LUHMES (cell line): ENCODE data around the genes KLF9 and GDA.

DNA sequence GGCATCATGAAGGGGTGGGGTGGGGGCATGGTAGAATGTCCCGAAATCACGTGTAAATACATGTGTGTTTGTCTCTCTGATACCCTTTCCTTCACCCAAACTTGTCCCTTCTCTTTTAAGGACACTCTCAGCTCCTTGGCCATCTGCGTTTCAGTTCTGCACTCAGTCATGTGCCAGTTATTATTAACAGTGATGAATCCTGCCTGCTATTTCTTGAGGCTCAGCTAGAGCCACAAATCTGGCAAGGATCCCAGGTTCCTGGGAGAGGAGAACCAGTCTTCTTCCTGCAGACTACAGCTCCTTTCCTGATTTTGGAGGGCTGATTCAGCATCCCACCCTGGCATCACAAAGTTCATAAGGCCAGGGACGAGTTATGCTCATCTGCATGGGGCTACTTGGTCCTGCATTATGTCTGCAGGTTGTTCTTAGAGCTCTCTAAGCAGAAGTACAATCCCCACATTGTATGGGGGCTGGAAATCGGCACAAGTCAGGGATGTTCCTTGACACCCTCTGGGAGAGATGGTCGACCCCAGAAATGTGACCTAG lies 5.6 kb downstream of the MAMDC2 start:
- PRO-cap: no peak

DNA sequence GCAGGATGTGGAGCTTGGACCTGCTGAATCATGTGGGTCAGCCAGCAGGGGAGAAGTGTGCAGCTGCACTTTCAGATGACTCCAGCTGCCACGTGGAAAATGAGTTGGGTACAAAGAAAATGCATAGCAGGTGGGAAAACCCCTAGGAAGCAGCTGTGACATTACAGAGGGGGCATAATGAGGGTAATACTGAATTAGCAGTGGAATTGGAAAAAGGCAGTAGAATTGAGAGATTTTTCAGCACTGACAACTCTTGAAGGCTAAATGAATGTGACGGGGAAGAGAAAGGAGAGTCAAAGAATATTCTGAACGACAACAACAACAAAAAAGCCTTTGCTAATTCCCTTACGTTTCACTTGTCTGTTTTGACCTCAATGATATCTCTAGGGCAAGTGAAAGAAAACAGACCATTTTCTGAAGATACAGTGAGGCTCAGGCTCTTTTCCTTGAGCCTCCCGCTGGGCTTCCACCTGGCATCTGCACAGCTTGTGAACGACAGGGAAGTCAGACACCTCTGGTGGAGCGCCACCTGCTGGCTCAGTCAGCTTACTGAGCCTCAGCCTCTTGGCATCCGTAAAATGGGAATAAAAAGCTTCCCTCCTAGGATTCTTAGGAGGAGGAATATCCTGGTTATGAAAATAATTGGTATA lies 67.1 kb downstream of the MAMDC2 start:
- PRO-cap: no peak

- PRO-cap: no peak
These were observed 23.5 kb downstream of the SMC5 start for GRCh38 chr9:70282381-70282641.

- PRO-cap: no peak
These were observed 14.1 kb downstream of the KLF9 start for GRCh38 chr9:70400414-70400754.

GRCh38 chr9:70411649-70412711 lies 2.5 kb downstream of the KLF9 start:
- PRO-cap: unidirectional peak, plus-strand start at chr9:70412639

GRCh38 chr9:70414246-70414721 lies at the start of gene KLF9:
KLF9 (minus strand) TSS chr9:70414657.
- PRO-cap: bidirectional peak, plus-strand start at chr9:70414451, minus-strand start at chr9:70414314

- PRO-cap: no peak
These were observed 6.6 kb upstream of the KLF9 start for GRCh38 chr9:70421122-70421479.

DNA sequence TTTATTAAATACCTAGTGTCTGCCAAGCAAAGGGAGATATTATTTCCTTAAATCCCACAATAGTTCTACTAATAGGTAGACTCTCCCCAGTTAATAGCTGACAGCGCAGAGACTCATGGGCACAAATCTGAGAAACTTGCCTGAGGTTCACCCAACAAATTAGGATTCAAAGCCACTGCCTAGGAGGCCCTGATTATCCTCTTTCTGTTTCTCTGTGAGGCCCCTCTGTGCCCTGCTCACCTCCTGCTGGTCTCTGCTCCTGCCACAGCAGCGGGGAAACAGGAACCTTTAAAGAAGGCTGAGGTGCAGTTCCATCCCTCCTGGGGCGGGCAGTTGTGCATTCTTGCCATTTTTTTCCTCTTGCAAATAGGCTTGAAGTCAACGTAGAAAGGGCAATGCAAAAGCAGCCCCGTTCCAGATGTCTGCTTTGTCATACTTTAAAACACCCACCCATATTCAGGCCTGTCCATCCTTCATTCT lies 65.3 kb upstream of the KLF9 start:
- PRO-cap: no peak

- PRO-cap: no peak
These were observed 90.4 kb upstream of the KLF9 start for GRCh38 chr9:70504810-70505274.

GRCh38 chr9:70609498-70609870 lies 195.0 kb upstream of the KLF9 start:
- PRO-cap: no peak

- PRO-cap: no peak
These were observed 218.7 kb downstream of the TRPM3 start for GRCh38 chr9:70902440-70903460.

DNA sequence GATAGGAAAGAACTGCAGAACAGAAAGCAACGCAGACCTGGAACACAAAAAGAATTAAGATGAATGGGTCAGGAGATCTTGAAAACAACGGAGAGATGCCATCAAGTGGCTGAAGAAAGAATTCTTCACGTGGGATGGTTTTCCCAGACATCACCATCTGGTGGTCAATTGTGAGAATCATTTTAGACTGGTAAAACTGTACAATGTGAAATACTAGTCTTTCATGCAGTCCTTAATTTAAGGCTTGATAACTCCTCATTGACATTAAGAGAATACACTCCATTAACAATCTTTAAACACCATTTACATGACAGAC lies 128.3 kb upstream of the TRPM3 start:
- PRO-cap: no peak

DNA sequence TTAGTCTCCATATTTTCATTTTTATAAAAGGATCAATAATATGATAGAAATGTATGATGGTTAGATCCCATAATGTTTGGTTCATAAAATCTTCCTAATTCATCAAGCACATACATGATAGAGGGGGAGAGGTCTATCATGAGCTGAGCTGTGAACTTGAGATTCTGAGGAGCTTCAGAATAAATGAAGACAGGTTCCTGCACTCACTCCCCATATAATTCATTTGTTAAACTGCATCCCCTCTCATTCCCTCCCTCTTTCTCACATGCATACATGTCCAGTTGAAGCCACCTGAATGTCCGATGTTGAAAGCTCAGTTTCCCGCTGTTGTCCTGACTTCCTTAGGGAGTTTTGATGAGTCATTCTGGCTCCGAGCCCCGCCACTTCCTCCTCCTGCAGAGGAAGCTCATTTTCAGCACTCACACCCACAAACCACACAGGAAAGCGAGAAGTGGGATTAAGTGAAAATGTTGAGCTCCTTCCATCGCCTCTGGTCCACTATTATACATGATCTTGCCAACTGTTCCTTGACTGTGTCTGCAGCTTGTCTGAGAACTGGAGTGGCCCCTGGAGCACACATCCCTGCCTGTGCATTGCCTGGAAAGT lies 121.2 kb downstream of the CEMIP2 start:
- PRO-cap: no peak

- PRO-cap: no peak
These were observed 68.6 kb downstream of the CEMIP2 start for GRCh38 chr9:71699702-71700065.

GRCh38 chr9:71768990-71770191 lies 1.1 kb upstream of the CEMIP2 start:
- PRO-cap: bidirectional peak, plus-strand start at chr9:71769032, minus-strand start at chr9:71768893

DNA sequence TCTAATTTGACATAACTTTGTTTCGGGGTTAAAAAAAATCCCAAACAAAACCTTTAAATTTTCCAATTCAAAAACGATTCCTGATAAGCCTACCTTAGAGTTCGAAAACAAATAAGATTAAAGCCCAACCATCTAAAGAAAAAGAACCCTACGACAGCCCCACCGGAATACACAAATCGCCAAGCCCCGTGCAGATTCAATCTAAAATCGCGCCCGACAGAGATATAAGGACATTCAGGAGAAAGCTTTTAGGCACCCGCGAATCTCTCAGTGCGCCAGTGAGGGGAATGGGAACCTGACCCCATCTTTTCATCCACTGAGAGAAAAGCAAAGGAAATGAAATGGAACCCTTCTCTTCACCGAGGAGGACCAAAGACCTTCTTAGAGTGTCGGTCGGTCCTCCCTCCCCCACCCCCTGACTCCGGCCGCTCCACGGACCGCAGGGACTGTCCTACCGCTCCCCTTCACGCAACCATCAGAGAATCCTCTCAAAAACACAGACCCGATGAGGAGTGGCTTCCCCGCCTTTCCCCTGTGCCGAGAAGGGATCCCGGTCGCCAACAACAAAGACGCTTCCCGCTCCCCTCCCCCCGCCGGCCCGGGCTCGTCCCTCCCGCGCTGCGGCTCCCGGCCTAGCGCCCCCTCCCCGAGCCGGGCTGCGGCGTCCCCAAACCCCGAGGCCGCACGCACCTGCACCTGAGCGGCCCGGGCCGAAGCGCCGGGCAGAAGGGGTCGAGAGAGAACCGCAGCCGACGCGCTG lies 869 bp downstream of the ABHD17B start:
- PRO-cap: no peak

- PRO-cap: no peak
These were observed 33.7 kb downstream of the C9orf85 start for GRCh38 chr9:71945180-71945433.

GRCh38 chr9:71963997-71965206 lies 53.0 kb downstream of the C9orf85 start:
- PRO-cap: no peak

GRCh38 chr9:72149117-72150157 lies at the start of gene GDA:
GDA (plus strand) TSS chr9:72149440.
- PRO-cap: no peak

- PRO-cap: no peak
These were observed 9.7 kb downstream of the ZFAND5 start for GRCh38 chr9:72355305-72355763.